SK-MEL-5 (cell line): Measurements from ENCODE around the genes CRYBA2, PTPRN, CHPF and SLC4A3.

DNA sequence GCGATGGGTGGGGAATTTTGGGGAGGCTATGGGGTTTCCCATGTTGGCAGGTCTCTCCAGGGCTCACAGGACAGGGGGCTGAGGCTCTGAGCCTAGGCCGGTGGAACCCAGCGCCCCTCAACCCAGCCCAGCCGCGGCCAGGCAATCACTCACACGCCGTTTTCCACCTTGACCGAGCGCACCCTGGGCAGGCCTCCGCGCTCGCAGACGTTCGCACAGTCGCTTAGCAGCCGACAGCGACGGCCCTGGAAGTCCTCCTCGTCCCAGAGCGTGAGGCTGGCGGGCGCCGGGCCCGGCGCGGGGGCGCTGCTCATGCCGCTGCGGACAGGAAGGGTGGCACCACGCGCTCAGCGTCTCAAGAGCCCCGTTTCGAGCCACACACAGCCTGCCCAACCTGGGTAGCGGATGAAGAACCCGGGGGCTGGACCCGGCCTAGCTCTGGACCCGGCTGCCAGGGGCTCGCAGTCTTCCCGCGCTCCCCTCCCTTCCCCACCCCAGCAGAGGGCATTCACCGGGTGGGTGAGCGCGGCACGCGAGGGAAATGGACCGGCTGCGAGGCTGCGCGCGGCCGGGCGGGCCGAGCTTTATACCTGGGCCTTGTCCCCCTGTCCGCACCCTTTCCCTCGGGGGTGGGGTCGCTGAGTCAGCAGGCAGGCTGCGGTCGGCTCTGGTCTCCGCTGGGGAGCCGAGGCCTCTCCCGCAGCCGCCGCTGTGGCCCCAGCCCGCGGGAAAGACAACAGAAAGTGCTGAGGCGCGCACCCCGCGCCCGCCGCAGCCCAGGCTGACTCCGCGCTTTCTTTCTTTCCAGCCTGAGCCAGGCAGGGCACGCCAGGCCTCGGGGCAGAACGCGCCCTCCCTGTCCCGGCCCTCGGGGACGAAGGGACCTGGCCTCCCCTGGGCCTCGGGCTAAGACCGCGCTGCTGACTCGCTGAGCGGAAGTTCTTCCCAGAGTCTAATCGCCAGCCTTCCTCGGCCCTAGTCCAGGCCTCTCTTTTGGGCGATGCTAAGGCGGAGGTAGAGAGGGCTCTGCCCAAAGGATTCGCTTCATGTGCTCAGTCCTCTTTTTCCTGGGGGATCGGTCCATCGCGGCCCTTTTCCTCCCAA, at the start of gene CRYBA2:
Gene CRYBA2, minus strand, starts transcription at position 560 of the 1,104 bp plus-strand sequence.
RAMPAGE:
- cytosol, long total RNA, result no peak
- long total RNA, result no peak
- nucleus, long total RNA, result no peak

DNA sequence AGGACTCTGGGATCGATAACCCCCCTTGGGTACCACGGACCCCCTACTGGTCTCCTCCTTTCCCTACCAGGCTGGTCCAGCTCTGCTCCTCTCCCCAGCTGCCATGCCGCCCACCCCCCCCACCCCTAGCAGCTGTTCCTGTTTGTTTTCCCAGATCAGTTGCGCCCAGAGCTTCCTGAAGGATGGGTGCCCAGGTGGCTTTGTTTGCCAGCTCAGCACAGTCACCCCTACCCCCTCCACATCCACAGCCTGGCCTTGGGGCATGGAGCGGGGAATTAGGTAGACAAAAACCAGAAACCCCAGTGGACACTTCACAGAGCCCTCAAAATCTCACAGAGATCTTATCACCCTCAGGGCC, 3.7 kb upstream of the CRYBA2 start:
RAMPAGE:
- cytosol, long total RNA, result no peak
- long total RNA, result no peak
- nucleus, long total RNA, result no peak

DNA sequence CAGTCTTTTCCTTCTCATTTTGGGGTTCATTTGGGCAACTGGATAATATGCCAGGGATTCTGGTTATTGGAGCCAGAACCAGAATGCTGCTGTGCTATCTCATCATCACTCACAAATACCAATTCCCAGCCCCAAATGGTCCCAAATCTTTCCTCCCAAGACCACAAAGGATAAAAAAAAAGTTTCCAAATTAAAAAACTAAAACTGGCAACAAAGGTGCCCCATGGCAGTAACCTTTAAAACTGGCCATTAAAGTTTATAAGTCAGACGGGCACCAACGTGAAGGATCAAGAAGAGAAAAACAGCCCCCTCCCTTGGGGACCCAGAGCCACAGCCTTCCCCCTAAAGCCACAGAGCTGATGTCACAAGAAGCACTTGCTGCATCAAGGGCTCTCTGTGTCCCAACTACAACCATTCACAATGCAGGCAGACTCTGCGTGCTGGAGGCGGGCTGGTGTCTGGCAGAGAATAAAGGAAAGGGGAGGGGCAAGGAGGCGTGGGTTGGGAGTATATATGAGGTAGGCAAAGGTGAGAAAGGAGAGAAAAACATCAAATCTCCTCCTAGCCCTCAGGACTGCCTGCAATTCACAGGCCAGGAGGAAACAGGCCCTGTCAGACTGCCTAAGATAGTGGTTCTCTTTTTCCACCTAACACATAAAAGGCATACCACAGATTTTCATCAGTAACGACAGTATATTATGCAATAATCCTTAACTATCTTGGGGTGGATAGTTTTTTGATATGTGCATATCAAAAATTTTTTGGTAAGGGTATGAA, 48.7 kb upstream of the IHH start:
RAMPAGE:
- cytosol, long total RNA, result no peak
- long total RNA, result no peak
- nucleus, long total RNA, result no peak

DNA sequence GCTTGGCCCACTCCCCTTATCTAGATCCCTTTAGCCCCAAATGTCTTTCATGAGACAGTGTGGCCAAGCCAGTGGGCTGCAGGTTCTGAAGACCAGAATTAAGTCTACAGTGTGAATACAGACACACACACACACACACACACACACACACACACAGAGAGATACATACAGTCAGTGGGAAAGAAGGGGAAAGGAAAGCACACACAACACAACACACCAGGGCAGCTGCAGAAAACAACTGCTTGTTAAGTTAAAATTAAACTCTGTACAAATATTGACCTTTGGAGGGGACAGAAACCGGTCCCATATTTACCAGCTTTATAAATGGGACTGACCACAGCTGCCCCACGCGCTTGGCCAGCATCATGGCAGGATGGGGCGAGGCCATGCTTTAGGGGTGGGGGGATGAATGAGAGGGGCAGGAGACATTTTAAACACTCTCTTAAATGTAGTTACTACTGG, 49.1 kb downstream of the NHEJ1 start:
RAMPAGE:
- cytosol, long total RNA, result no peak
- long total RNA, result no peak
- nucleus, long total RNA, result no peak

GRCh38 chr2:219127026-219127458, 33.6 kb downstream of the NHEJ1 start:
RAMPAGE:
- cytosol, long total RNA, result no peak
- long total RNA, result no peak
- nucleus, long total RNA, result no peak

DNA sequence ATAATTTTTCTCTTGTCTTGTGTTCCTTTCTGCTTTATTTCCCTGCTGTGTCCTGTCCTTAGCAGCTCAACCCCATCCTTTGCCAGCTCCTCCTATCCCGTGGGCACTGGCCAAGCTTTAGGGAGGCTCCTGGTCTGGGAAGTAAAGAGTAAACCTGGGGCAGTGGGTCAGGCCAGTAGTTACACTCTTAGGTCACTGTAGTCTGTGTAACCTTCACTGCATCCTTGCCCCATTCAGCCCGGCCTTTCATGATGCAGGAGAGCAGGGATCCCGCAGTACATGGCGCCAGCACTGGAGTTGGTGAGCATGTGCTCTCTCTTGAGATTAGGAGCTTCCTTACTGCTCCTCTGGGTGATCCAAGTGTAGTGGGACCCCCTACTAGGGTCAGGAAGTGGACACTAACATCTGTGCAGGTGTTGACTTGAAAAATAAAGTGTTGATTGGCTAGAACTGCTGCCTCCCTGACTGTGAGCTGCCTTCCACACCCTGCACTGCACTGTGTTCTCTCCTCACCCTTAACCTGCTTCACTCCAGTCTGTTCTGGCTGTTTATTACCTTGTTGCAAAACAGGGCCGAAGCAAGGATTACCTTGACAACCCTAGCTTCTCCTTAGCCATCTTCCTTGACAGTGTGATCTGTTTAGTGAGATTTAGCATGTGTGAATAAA, 5.1 kb downstream of the RETREG2 start:
RAMPAGE:
- cytosol, long total RNA, result no peak
- long total RNA, result no peak
- nucleus, long total RNA, result no peak

GRCh38 chr2:219298845-219299463, 10.2 kb downstream of the PTPRN start:
RAMPAGE:
- cytosol, long total RNA, result no peak
- long total RNA, result no peak
- nucleus, long total RNA, result no peak

GRCh38 chr2:219307468-219307951, 1.7 kb downstream of the PTPRN start:
RAMPAGE:
- cytosol, long total RNA, result no peak
- long total RNA, result no peak
- nucleus, long total RNA, result no peak

GRCh38 chr2:219309228-219309860, at the start of gene PTPRN:
Gene PTPRN (minus strand): TSS chr2:219309401.
RAMPAGE:
- cytosol, long total RNA, result no peak
- long total RNA, result no peak
- nucleus, long total RNA, result no peak

RAMPAGE:
- cytosol, long total RNA, result no peak
- long total RNA, result no peak
- nucleus, long total RNA, result no peak
Measured at GRCh38 chr2:219405495-219406064, 12.6 kb upstream of the DES start.

DNA sequence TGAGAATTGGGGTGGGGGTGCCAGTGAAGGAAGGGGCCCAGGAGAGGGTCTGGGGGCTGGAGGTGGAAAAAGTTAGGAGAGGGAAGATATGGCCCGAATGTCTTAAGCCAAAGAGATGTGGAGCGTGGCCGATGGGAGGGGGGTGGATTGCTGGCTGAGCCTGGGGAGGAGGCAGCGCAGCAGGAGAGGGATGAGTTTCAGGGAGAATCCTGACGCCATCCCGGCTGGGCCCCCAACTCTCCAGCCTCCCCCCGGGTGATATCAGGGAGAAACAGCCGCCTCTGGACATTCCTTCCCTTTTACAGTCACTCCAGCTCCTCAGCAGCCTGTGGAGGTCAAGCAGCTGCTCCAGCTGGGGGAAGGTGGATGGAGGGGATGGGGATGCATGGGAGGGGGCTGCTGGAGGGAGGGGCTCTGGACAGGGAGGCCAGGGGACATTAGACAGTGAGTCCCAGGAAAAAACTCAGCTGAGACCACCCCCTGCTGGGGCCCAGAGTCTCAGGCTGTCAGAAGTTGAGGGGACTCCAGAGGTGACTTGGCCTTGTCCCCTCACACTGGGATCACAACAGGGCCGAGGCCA, 9.5 kb upstream of the DES start:
RAMPAGE:
- cytosol, long total RNA, result no peak
- long total RNA, result no peak
- nucleus, long total RNA, result no peak

GRCh38 chr2:219439486-219440089, 4.9 kb downstream of the SPEG start:
RAMPAGE:
- cytosol, long total RNA, result no peak
- long total RNA, result no peak
- nucleus, long total RNA, result no peak

DNA sequence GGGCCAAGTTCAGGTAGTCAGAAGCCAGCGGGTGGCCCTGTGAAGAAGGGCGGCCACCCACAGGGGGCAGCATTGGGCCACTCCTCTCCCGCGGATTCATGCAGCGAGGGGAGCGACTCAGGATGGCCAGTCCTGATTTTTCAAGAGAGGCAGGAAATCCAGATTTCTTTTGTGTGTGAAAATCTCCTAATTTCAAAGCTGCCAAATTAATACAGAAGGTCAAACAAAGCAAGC, 19.6 kb upstream of the SPEGNB start:
RAMPAGE:
- cytosol, long total RNA, result no peak
- long total RNA, result no peak
- nucleus, long total RNA, result no peak

DNA sequence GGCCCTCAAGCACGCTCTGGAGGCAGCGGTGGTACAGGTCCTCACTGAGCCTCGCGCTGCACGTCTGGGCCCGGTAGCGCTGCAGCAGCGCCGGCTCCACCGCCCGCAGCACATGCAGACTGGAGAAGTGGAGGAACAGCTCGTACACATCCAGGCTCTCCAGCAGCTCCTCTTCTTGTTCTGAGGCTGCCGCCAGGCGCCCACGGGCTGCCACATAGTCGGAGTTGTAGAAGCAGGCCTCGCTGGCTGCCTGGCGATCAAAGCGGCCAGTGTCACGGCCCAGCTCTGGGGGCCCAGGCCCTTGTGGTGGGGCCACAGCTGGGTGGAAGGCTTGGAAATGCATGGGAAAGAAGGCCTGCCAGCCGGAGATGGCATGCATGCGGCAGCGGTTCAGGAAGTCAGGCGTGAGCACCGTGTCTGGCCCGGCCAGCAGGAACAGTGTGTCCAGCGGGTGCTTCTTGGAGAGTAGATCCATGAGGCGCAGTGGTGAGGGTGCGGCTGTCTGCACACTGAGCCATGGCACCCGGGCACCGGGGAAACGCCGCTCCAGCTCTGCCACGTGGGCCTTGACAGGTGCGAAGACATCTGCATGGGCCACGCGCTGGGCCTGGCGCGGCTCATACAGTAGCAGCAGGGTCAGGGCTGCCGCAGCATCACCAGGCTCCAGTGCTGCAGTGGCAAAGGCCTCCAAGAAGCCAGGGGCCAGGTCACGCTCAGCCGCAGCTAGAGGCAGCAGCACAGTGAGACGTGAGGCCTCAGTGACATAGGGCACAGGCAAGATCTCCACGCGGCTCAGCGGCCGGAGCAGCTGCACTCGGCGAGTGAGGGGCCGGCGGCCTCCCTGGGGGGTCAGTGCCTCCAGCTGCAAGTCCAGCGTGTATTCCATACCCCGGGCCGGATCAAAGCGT, 3.9 kb downstream of the CHPF start:
RAMPAGE:
- cytosol, long total RNA, result no peak
- long total RNA, result no peak
- nucleus, long total RNA, result no peak

DNA sequence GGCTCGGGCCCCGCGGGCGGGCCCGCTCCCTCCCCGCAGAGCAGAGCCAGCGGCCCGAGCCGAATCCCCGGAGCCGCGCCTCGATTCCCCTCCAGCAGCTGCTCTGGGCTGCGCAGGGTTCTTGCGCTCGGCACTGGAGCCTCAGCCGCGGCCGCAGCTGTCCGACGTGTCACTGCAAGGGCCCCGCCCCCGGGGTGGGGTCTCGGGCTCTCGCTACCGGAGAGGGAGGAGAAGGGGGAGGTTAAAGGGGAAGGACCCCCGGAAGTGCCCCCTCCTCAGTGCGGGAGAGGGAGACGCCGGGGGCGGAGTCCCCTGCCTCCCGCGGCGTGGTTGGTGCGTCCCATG, at the start of gene CHPF:
Gene CHPF, minus strand, starts transcription at position 176 of the 345 bp plus-strand sequence.
RAMPAGE:
- cytosol, long total RNA, result no peak
- long total RNA, result no peak
- nucleus, long total RNA, result no peak

RAMPAGE:
- cytosol, long total RNA, result no peak
- long total RNA, result no peak
- nucleus, long total RNA, result no peak
Measured at GRCh38 chr2:219552292-219553220, 8.7 kb downstream of the TMEM198 start.

DNA sequence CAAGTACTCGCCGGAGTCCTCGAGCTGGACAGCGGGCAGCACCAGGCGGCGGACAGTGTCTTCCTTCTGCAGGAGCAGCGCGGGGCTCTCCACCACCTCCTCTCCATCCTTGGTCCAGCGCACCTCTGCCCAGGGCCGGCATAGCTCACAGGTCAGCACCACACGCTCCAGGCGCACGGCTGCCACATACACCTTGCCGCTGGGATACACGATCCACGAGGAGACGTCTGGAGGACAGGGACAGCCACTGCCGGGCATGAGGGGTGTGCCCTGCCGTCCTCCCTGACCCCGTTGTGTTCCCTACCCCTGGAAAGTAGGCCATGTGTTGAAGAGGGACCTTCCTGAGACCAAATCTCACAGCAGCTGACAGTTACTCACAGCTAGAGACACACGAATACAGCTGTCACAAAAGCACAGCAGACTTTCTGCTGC, 8.9 kb downstream of the OBSL1 start:
RAMPAGE:
- cytosol, long total RNA, result no peak
- long total RNA, result no peak
- nucleus, long total RNA, result no peak

DNA sequence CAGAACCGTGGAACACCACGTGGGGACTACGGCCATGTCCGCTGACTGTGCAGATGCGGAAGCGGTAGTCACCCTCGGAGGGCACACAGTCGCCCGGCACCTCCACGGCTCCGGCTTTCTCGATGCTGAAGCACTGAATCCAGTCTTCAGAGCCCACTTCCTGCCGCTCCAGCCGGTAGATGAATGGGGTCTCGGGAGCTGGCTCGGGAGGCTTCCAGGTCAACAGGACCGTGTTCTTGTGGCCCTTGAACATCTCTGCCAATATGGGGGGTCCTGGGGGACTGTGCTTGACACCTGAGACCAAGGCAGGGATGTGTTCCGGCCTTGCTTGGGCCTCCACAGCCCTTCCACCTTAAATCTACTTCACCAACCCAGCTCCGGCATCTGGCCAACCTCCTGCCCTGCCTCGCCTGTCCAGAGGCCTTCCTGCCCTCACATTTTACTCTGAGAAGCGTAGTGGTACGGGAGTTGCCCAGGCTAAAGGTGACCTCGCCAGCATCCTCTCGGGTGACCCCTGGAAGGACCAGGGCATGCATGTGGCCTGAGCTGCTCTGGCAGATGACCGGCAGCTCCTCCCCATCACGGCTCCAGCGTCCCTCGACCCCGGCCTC, 4.0 kb downstream of the OBSL1 start:
RAMPAGE:
- cytosol, long total RNA, result no peak
- long total RNA, result no peak
- nucleus, long total RNA, result no peak

RAMPAGE:
- cytosol, long total RNA, result no peak
- long total RNA, result no peak
- nucleus, long total RNA, result no peak
Measured at GRCh38 chr2:219573165-219573631, 1.1 kb downstream of the INHA start.

DNA sequence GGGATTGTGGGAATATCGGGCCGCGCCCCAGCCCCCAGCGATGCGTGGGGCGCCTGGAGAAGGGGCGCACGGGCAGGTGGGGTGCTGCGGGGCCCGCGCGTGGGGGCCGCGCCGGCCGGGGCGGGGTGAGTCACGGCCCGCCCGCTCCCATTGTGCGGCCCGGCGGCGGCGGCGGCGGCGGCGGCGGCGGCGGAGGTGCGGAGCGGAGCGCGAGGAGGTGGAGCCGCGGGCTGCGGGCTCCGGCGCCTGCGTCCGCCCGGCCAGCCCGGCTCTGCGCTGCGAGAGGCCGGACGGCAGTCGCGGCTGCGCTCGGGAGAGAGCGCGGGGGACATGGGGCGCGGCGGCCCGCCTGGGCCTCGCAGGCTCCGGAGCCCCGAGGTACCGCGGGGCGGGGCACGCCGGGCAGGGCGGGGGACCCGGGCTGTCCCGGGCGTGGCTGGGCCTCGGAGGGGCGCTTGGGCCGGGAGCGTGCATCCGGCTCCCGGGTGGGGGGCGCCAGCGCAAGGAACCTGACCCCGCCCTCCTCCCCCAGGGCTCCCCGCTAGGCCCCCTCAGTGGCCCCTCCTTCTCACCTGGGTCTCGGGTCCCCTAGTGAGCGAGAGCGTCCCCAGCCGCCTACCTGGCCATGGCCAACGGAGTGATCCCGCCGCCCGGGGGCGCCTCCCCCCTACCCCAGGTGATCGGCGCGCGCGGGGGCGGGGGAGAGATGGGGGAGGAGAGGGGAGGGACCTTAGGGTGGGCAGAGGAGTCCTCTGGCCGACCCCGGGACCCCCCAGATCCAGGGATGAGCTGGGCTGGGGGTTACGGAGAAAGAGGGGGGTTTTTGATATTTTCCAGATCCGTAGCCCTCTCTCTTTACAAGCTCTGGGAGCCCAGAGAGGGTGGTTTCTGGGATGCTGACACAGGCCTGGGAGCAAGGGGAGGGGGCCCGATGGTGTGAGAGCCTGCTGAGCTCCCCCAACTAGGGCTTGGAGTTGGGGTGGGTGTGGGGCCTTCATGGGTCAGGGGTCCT, at the start of gene SLC4A3:
Gene SLC4A3, plus strand, starts transcription at position 263 of the 1,012 bp plus-strand sequence.
RAMPAGE:
- cytosol, long total RNA, result no peak
- long total RNA, result no peak
- nucleus, long total RNA, result no peak